ENCODE results near the genes PGPEP1 and TMEM59L.

DNA sequence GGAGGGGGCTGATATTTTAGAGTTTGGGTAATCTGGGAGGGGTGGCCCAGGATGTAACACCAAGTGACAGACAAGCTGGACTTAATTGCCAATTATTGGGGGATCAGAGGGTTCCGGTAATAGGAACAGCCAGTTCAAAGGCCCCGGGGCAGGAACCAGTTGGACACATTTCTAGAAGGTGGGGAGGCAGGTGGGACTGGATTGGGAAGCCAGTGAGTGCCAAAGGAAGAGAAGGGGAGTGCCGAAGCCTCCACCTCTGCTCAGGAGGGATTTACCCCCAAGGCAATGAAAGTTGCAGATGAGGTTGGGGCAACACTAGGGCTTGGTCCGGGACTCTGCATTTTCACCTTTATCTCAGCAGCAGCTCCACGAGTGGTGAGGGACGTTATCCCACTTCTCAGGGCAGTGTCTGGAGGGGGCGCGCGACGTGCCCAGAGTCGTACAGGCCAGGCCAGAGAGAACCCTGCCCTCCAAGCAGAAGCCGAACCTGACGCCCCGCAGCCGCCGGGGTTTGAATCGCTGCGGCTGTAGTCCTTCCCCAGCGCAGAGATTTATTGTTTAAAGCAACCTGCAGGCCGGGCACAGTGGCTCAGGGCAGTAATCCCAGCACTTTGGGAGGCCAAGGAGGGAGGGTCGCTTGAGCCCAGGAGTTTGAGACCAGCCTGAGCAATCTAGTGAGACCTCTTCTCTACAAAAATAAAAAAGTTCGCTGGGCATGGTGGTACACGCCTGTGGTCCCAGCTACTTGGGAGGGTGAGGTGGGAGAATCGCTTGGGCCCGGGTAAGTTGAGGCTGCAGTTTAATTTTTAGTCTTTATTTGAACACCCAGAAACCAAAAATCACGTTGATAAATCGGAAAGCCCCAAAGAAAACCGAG lies 5.8 kb upstream of the JUND start:
- PRO-cap, 8 experiments, result no peak in any of the 8 experiments

DNA sequence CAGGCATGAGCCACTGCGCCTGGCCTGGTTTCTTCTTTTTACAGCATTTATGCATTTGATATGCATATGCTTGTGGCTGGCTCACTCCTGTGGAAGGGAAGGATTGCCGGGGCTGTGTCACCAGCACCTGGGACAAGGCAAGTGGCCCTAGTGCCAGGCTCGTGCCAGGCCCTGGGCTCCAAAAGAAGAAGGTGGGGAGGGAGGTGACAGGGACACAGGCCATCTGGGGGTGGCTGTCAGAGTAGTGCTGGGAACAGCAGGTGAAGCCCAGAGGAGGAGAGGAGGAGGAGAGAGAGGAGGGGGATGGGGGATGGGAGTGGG lies 18.8 kb downstream of the LSM4 start:
- PRO-cap, 8 experiments, result peak in 1 of 8 experiments; most common plus-strand start position 84 of the sequence (in 1)

GRCh38 chr19:18320774-18321475 lies 2.0 kb downstream of the LSM4 start:
- PRO-cap, 8 experiments, result no peak in any of the 8 experiments

DNA sequence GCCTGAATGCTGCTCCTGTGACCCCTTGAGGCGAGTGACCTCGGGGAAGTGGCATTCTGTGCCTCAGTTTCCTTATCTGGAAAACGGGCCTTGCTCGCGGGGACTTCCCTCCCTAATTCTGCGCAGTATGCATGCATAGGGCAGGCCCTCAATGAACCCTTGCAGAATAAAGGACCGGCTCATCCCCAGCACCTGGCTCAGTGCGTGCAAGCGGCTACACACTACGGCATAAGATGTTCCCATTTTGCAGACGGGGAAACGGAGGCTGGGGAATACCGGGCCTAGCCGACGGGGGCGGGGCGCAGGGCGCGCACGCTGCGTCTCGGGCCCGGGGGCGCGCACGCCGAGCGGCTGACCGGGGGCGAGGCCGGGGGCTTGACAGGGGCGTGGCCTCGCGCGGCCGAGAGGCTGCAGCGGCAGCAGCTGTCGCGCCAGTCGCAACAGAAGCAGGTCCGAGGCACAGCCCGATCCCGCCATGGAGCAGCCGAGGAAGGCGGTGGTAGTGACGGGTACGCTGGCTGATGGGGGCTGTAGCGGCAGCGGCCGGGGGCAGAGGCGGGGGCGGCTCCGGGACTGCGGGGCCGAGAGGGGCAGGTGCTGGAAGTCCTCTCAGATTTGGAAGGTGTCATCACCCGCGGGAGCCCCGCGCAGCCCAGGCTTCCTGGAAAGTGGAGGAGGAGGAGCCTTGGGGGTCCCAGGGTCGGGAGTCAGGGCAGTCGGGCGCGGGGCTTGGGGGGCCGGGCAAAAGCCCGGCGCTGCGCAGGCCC lies at the start of gene PGPEP1:
Gene PGPEP1, plus strand, starts transcription at position 392 of the 767 bp plus-strand sequence.
- PRO-cap, 8 experiments, result peak in 7 of 8 experiments; most common plus-strand start position 434 of the sequence (in 7)

DNA sequence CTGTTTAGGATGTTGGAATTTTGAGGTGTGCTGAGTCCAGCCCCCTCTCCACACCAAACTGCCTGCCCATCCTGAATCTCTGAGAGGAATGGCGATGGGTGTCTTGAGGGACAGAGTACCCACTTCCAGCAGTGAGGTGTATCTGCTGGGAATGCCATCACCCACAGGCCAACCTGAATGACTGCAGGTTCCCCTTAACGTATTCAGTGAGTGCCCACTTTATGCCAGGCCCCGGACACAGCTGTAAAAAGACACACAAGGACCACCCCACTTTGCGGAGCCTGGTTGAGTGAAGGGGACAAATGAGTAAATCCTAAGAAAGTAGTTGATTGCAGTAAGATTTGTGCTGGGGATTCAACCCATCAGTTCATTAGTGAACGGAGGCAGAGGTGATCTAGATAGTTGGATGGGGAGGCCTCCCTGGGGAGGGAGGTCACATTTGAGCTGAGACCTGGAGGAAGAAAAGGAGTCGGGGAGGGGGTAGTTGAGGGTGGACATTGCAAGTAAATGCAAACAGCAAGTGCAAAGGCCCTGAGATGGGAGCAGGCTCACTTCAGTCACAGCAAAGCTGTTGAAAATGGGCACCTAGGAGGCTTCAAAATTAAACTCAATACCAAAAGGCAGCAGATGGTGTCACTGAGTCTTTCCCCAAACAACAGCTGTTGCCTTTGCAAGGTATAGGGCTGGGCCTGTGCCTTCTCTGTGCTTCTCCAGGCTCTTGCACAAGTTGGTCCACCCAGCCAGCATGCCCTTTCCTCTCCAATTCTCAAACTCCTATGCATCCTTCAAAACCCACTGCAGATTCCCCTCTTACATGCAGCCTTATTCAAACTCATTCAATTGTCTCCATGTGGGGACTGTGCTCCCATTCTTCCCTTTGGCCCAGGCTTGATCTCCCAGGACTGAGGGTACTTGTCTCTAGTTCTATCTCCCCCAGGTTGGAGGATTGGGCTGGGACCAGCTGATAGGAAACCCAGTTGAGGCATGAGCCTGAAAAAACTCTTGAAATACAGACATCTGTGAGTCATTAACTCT lies 4.4 kb downstream of the GDF15 start:
- PRO-cap, 8 experiments, result peak in 1 of 8 experiments; most common minus-strand start position 770 of the sequence (in 1)

- PRO-cap, 8 experiments, result no peak in any of the 8 experiments
Measured at GRCh38 chr19:18402399-18403464, 5.3 kb upstream of the LRRC25 start.

DNA sequence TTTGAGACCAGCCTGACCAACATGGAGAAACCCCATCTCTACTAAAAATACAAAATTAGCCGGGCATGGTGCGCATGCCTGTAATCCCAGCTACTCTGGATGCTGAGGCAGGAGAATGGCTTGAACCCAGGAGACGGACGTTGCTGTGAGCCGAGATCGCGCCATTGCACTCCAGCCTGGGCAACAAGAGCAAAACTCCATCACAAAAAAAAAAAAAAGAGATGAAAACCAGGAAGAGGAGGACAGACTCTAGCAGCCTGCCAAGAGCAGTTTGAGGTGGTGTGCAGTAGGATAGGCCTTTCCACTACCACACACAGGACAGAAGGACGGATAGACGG lies 17.9 kb upstream of the ISYNA1 start:
- PRO-cap, 8 experiments, result peak in 5 of 8 experiments; most common minus-strand start position 139 of the sequence (in 5)

GRCh38 chr19:18495877-18496870 lies 25.7 kb downstream of the ELL start:
- PRO-cap, 8 experiments, result peak in 6 of 8 experiments; most common plus-strand start chr19:18496336 (in 6); most common minus-strand start chr19:18496185 (in 6)

DNA sequence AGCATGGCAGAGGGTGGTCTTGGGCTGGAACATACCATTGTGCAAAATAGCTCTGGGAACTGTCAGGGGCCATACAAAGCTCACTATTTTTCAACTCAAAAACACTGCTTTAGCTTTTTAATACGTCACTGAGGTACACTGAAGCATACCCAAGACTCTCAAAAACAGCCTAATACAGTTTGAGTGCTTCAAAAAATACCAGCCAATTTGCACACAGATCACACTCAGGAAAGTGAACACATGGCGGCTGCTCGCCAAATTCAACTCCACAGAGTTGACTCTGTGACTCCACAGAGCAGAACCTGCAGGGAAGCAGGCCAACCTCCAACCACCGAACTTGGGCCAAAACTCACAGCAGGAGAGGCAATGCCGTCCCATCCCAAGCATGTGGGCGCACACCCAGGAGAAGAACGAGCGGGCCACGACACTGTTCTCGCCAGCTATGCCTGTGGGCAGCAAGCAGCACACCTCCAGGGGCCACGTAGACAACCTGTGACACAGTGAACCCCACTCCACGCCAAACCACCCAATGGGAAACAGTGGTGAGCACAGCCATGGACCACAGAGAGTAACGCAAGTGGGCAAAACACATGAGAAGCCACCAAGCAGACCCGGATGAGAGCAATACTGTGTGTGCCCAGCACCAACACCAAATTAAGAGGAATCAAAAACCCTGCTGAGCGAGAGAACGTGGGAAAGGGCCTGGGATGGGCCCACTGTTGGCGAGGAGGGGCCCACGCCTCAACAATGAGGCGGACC lies 21.0 kb downstream of the ELL start:
- PRO-cap, 8 experiments, result peak in 2 of 8 experiments; most common minus-strand start position 336 of the sequence (in 1)

DNA sequence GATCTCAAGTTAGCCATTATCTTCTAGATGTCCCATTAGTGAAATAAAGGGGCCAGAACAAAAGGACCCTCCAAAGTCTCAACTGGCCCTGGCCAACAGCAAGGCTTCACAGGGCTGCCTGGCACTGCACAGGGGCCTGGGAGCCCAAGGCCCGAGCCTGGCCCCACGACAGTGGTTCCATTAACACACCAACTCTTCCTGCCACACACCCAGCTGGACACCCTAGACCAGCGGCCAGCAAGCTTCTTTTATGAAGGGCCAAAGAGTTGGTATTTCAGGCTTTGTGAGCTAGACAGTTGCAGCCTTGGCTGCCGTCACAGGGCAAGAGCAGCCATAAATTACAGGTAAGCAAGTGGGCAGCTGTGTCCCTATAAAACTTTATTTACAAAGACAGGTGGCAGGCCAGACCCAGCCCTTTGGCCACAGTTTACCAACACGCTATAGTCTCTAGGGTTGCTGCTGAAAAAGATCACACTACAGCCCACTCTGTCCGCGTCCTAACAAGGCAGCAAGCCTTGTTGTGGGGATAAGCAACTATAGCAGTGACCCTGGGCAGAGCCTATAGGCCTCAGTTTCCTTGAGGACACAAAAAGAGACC lies 13.3 kb downstream of the ELL start:
- PRO-cap, 8 experiments, result no peak in any of the 8 experiments

GRCh38 chr19:18519769-18520476 lies 1.9 kb downstream of the ELL start:
- PRO-cap, 8 experiments, result peak in 1 of 8 experiments; most common plus-strand start chr19:18520211 (in 1); most common minus-strand start chr19:18519928 (in 1)

GRCh38 chr19:18612463-18613340 lies at the start of gene TMEM59L:
TSS of gene TMEM59L (plus strand) at chr19:18612870.
- PRO-cap, 8 experiments, result no peak in any of the 8 experiments

GRCh38 chr19:18665642-18666345 lies 17.7 kb upstream of the CRTC1 start:
- PRO-cap, 8 experiments, result no peak in any of the 8 experiments

GRCh38 chr19:18708166-18708760 lies 24.8 kb downstream of the CRTC1 start:
- PRO-cap, 8 experiments, result no peak in any of the 8 experiments

DNA sequence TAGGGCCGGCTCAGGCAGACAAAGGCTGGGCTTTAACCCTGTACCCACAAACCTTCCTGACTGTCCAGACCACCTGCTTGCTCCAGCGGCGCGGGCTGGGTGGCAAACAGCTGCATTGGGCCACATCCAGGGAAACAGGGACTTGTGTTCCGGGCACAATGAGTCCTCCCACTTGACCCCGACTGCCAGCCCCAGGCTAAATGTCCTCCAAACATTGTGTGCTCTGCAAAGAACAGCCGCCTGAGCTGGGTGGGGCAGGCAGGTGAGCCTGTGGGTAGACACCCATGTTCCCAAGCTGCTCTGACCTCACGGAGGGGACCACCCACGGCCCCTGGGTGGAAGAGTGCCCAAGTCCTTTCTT lies 21.8 kb downstream of the COMP start:
- PRO-cap, 8 experiments, result no peak in any of the 8 experiments

GRCh38 chr19:18850396-18850986 lies 18.7 kb downstream of the UPF1 start:
- PRO-cap, 8 experiments, result peak in 2 of 8 experiments; most common plus-strand start chr19:18850851 (in 2)

- PRO-cap, 8 experiments, result peak in 1 of 8 experiments; most common plus-strand start chr19:18863524 (in 1)
Measured at GRCh38 chr19:18862610-18863842, 31.3 kb downstream of the UPF1 start.

DNA sequence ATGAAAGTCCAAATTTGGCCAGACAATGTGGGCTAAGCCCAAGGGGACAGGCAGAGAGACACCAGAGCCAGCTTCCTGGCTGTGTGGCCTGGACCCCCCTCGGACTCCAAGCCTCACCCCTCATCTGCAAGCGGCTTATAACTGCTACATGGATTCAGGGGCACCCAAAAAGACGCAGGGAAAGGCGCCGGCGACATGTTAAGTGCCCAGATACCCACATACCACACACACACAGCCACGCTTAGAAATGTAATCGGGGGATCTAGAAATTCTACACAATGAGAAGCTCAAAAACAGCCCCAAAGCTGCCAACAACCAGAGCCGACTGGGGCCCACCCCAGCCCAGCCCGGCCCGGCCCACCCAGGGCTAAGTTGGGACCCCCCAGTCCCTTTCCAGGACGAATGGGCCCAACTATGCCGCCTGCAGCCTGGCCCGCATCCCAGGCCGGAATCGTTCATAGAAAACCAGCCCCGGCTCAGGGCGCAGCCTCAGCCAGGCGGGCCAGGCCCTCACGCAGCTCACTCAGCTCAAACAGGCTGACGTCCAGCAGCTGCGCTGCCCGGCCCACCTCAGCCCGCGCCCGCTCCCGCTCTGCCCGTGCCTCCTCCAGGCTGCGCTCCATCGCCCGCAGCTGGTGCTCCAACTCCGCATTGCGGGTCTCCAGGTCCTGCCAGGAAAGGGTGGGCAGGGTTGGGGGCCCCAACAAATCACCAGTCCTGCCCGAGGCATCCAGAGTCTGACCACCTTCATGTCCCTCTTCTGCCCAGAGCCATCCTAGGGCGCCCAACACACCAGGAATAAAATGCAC lies 9.7 kb downstream of the DDX49 start:
- PRO-cap, 8 experiments, result peak in 1 of 8 experiments; most common plus-strand start position 538 of the sequence (in 1); most common minus-strand start position 534 of the sequence (in 1)

- PRO-cap, 8 experiments, result peak in 5 of 8 experiments; most common plus-strand start chr19:18940402 (in 2); most common minus-strand start chr19:18940304 (in 5)
Measured at GRCh38 chr19:18939860-18940689, 942 bp downstream of the HOMER3 start.

DNA sequence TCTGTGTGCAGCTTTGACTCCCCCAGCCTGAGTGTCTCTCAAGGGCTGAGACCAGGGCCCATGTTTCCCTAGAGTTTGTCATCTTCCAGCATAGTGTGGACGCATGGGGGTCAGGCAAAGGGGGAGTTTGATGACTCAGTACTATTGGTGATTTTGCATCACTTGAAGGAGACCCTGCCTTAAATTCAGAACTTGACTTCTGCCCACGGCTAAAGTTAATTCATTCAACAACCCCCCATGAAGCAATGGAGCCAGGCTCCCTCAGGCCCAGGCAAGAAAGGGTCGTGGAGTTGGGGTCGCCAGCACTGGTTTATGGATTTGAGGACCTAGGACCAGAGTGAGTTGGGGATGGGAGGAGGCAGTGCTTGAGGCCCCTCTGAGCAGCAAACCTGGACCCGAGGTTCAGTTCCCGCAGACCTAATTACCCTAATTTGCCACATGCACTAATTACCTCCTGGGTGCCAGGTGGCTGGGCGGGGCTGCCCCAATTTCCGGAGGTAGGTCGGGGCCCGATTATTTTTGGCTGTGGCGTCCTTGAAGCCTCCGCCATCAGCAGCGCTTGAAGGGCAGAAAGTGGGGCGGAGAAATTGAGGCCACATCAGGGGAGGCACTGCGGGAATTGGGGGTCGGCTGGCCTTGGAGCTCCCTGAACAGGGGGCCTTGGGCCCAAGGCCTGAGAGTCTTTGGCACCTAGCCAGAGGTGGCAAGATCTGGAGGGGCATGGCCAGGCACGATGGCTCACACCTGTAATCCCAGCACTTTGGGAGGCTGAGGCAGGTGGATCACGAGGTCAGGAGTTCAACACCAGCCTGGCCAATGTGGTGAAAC lies 5.8 kb upstream of the HOMER3 start:
- PRO-cap, 8 experiments, result no peak in any of the 8 experiments